Metastatic Breast Carcinoma in the Brain (tissue), 10 donors: ENCODE results near the gene FYB1.

DNA sequence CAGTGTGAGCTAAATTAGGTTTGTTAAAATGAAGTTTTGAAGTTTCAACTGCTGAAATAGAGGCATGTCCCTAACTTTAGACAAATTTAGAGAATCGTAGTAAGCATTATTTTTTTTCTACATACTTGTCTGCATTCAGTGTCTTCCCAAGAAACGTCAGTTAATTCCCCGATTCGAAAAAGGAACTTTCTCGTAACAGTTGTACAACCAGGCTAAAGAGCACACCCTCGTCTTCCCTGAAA, 468 bp upstream of the SLC1A3 start:
- PRO-cap, 10 experiments: peak in 1 of 10 experiments; most common plus-strand start position 193 of the sequence (in 1); most common minus-strand start position 162 of the sequence (in 1)

DNA sequence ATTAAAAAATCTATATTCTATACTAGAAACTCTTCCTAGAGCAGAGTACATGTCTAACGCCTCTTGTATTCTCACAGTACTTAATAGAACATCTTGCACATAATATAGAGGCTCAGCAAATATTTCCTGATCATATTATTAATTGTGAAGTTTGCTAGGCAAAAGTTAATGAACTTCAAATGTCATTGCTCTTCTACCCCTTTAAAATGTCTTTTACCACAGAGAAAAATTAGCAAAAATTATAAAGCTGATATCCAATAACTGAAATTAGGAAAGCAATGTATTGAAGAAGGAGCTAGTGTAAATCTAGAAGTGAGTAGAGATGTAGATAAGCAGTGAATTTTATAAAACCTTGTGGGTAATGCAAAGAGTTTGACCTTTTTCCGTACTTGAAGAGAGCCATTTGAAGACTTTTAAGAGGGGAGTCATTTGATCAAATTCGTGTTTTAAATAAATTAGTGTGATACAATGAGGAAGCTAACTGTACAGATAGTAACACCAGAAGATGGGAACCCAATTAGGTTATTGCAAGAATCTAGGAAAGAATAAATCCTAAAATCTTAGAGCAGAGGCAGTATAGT, 35.1 kb downstream of the NIPBL start:
- PRO-cap, 10 experiments: no peak in any of the 10 experiments

DNA sequence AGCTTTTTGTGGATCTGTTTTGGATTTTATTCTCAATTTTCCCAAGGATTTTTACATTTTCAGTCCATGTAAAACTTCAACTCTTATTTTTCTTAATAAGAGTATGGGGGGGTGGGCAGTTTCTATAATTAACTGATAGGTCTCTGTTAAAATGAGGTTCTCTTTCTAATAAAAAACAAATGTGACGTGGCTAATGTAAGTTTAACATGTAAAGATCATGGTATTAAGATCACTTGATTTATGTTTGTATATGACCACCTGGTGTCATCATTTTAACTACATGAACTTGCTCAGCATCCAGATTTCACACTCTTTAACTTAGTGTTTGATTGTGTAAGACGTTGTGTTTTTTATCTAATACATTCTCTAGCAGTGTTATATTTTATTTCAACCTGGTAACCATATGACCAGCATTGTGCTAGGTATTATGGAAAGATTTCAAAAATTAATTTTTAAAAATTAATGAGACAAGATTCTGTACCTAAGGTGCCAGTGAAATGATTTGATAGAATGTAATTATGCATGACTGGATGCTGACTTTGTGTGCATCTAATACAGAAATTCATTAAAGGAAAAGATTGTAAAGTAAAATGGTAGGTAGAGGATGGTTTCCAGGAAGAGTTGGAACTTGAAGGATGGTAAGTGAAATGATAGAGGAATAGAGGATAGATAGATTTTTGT, 57.4 kb downstream of the NIPBL start:
- PRO-cap, 10 experiments: no peak in any of the 10 experiments

- PRO-cap, 10 experiments: no peak in any of the 10 experiments
Observed at GRCh38 chr5:36985423-36986227, 109.1 kb downstream of the NIPBL start.

DNA sequence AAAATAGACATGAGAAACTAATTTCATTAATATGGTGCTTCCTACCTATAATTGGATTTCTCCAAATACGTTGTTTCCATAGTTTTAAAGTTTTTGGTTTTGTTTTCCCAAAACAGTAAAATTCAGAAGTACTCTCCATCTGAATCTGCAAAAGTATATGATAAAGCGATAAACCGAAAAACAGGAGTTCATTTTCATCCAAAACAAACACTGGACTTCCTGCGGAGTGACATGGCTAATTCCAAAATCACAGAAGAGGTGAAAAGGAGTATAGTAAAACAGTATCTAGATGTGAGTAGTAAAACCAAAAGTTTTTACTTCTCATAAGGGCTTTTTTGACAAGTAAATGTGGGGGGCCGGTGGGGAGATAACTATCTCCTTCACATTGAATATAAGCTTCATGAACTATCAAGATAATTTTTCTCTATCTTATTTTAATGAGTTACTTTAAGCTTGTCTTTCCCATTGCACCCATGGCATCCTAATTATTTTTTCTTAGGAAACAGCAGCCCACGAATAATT, 184.2 kb downstream of the NIPBL start:
- PRO-cap, 10 experiments: no peak in any of the 10 experiments

DNA sequence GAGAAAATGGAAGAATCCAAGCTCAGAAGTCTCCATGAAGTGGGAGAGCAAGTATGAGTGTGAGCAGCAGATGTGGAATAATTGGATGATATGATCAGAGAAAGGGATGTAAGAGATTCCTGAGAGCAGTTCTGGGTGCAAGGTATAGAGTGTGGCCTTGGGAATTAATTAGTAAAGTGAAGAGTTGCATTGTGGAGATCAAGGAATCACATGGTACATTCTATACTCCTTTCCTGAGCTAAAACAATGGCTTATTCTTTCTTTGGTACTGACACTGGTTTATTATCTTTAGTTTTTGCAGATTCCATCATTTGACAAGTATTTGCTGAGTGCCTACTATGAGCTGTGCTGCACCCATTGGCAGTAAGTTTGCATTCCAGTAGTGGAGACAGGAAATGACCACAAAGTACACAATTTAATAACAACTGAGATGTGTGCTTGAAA, 177.1 kb downstream of the CPLANE1 start:
- PRO-cap, 10 experiments: peak in 1 of 10 experiments; most common plus-strand start position 177 of the sequence (in 1)

DNA sequence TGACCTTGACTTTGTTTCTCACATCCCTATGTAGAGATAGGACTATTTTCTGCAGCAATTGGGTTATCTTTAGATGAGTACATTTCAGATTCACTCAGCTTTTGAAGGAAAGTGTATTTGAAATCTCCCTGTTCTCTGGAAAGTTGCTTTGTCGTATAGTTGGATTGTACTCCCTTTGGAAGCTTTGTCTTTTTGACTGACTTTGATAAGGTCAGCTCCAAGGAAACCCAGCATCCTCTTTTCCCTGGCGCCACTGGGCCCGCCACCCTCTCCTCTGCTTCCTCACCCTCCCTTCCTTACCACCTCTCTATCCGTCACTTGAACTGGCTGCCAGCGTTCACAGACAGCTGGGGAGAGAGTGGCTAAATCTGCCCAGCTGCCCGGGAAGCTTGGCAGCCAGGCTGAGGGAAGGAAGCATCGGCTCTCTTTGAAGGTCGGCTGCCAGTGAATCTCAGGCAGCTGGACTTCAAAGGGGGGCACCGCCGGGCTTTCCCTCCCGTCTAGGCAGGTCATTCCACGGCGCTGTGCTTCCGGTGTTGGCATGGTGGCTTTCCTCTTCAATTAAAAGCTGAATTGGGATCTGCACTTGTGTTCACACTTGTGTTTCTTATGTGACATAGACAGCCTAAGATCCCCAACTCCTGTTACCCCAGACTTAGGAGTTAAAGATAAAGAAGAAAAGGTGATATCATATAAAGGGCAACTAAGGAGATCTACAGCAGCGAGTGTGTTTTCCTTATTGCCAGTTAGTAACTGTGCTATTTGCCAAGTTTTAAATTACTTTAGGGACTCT, 174.0 kb downstream of the GDNF start:
- PRO-cap, 10 experiments: no peak in any of the 10 experiments

DNA sequence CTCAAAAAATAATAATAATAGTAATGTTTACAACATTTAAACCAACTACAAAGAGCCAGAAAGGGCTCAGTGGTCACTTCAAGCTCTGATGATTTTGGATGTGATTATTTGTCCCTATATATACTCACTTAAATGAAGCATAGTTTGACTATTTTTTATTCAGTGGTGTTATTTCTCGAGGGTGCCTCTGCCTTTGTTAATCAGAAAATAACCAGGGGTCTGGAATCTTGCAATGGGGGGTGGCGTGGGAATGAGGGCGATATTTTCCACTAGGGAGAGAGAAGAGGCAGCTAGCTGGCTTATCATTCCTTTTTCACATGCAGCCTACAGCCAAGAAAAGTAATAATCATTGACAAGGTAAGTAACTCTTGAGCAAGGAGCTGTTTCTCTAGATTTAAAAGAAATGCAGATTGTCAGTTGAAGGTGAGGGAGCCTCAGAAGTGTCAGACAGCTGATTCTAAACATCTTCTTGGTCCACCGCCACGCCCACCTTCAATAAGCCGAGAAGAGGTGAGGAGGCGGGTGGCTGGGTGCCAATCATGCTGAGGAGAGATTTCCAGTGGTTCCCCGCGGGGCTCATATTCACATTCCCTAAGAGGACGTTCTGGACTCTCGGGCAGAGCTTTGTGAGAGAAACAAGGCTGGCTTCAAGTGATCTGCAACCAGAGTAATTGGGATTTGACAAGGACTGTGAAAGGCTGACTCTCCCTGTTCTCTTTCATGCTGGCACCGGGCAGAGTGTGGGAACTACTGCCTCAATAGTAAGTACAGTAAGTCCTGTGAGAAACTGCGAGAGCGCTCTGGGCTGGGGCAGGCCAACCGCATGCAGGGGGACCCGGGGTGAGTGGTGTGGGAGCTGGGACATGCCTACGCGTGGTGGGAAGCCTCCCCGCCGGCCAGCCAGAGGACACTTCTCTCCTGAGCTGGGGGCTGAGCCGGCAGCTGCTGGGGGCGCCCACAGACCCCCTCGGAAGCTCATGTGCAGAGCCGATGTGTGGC, 111.2 kb downstream of the LIFR start:
- PRO-cap, 10 experiments: peak in 3 of 10 experiments; most common plus-strand start position 605 of the sequence (in 3)

DNA sequence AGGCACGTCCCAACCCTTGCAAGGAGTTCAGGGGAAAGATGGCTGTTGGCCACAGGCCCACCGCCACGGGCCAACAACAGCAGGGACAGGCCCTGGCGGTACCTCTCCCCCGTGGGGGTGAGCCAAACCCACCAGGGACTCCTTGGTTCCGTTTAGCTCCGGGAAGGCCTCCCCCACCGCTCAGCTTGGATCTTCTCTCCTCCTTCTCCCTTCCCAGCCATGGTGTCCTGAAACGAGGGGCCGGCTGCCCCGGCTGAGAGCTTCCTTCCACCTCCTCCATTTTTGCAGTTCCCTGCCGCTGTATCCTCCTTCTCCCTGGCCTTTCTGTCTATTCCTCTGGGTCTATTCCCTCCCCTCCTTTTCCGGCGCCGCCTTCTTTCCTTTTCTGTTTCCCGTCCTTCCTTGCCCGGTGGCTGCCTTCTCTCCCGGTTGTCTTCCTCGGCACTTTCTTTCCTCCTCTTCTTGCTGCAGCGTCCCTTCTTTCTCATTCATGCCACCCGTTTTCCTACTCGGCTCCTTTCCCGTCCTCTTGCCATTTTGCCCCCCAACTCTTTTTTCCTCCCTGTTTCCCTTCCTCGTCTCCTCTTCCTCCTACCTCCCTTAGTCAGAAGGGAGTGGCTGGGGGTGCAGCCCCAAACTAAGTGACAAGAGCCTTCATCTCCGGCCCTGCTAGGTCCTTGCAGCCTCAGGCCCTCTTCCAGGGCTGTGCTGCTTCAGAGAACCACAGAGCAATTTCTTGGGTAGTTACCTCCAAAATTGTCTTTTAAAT, 110.3 kb downstream of the LIFR start:
- PRO-cap, 10 experiments: peak in 2 of 10 experiments; most common minus-strand start position 317 of the sequence (in 2)

DNA sequence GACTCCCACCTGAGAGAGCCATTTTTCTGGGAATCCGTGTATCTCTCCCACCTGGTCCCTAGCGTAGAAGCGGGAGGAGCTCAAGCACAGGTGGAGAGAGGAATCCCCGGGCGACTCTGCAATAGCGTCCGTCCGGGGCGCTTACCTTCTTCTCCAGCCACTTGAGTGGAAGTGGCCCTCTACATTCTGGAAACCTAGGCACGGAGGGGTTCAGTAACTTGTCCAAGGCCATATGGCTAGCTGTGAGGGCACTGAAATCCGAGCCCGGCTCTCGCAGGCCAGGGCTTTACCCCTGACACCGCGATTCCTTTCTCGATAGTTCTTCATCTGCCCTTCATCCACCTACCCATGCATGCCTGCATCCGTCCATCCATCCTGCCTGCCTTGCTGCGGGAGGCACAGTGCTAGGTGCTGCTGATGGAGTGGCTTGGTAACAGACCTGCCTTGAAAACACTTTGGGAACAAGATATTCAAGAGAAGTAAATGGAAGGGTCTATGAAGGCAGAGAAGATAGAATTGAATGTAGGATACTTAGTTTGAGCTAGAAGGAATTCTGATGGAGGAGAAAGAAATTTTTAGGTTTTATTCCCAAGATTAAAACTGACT, 897 bp downstream of the OSMR start:
- PRO-cap, 10 experiments: peak in 1 of 10 experiments; most common plus-strand start position 87 of the sequence (in 1); most common minus-strand start position 155 of the sequence (in 1)

DNA sequence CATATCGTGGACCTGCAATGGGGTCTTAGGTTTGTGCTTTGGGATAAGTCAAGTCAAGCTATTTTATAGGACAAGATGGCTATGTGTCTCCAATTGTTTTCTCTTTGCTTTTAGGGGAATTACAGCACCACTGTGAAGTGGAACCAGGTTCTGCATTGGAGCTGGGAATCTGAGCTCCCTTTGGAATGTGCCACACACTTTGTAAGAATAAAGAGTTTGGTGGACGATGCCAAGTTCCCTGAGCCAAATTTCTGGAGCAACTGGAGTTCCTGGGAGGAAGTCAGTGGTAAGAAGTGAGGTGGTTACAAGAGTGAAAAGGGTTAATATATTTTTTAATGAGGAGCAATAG, 35.6 kb downstream of the OSMR start:
- PRO-cap, 10 experiments: no peak in any of the 10 experiments

DNA sequence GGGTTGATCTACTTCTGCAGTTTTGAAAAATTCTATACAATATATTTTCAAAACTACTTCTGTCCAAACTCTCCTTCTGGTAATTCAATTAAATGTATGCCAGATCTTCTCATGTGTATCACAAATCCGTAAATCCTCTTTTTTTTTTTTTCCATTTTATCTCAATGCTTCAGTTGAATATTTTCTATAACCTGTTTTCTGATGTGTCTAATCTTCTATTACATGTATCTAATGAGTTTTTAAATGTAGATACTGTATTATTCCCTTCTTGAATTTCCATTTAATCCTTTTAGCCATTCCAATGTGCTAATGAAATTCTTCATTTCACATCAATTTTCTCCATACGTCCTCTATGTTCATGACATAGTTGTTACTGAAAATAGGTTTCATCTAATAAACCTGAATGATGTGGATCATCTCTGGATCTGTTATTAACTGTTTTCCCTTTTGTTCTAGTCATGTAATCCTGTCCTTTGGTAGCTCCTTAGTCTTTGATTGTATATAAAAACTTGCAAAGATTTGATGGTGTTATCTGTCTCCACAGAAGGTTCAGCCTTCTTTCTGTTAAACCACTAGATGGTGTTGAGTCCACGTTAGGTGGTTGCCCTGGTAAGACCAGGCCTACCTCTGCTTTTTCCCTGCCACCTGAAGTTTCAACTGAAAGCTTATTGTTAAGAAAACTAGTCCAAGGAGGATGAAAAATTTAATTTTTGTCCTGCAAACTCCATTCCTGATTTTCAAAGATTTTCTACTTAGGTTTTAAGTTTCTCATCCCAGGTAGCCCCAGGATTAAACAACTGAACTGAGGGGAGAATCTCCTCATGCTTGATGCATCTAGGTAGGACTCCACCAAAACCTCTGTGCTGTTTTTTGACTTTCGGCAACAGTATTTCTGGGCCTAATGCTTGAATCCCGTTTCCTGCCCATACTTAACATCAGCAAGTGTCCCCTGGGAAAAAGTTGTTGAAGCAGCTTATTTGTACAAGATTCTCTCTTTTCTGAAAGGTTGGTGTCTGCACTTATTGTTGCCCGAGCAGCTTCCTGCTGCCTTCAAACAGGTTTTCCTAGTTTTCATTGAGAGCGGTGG, 68.6 kb downstream of the RICTOR start:
- PRO-cap, 10 experiments: no peak in any of the 10 experiments

- PRO-cap, 10 experiments: no peak in any of the 10 experiments
Observed at GRCh38 chr5:39015551-39016359, 58.4 kb downstream of the RICTOR start.

- PRO-cap, 10 experiments: no peak in any of the 10 experiments
Observed at GRCh38 chr5:39049454-39050824, 24.3 kb downstream of the RICTOR start.

DNA sequence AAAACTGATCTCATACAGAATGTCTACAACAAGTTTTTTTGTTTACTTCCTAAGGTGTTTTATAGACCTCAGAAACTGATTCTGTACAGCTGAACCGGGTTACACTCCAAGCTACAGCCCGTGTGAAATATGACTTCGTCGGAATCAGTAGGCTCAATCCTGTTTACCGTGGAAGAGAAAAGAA, 1.2 kb downstream of the RICTOR start:
- PRO-cap, 10 experiments: no peak in any of the 10 experiments

GRCh38 chr5:39076838-39077710, 2.9 kb upstream of the RICTOR start:
- PRO-cap, 10 experiments: no peak in any of the 10 experiments

DNA sequence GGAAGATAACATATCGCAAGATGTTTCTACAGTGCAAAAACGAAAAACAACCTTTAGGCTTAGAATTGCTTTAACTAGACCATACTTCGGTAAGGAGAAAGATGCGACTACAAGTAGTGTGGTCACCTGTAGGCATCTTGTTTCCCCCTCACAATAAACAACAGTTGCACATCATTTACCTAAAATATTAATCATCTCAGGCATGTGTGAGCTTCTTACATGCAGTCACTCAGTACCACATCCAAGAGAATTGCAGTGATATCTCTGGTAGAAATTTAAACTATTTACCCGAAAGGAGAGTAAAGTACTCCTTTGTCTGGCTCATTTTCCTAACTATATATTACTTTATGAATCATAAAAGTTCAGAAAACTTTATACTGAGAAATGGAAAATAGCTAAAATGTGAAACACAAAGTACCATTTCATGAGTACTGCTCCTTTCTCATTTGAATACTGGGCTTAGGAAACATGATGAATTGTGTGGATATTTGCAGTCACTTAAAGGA, 18.6 kb downstream of the FYB1 start:
- PRO-cap, 10 experiments: no peak in any of the 10 experiments

GRCh38 chr5:39219406-39219806, at the start of gene FYB1:
TSS of gene FYB1 (minus strand) at chr5:39219563.
- PRO-cap, 10 experiments: peak in 5 of 10 experiments; most common minus-strand start chr5:39219563 (in 4)

DNA sequence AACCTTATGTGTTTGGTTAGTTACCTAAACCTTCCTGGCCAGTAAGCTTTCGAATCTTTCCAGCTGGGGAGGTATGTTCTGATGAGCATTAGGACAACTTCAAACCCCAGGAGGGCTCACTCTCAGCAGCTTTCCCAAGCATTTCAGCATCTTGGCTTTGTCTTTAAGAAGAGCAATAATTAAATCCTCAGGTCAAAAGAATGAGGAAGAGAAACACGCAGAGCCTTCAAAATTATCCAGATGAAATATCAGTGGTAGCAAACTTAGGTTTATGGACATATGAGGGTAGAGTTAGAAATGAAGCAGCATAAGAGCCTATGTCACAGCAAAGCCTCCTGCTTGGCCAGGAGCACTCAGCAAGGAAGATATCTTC, 2.5 kb downstream of the DAB2 start:
- PRO-cap, 10 experiments: peak in 1 of 10 experiments; most common plus-strand start position 308 of the sequence (in 1)

DNA sequence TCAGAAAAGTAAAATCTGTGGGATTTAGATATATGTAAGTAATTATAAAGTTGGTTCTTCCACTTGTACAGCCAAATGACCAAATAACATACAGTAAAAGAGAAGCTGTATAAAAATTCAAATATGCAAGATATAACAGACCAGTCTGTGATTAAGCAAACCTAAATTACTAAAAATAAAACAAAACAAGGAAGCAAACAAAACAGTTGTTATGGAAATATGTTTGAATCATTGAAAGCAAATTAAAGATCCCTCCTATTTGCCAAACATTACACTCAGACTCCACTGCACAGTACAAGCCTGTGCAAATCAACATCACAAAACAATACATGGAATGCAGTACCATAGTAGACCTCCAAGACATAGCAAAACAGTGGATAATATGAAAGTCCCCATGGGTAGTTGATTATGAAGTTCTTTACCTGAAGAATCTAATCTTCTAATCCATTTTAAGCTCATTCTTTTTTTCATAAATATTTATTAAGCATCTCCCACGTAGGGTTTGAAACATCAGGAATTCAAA, 288.1 kb upstream of the PTGER4 start:
- PRO-cap, 10 experiments: no peak in any of the 10 experiments